ENCODE measurements around the genes USP17L17, USP17L18, USP17L22, USP17L26, DRD5 and CLNK.

- PRO-cap = no peak
These were observed 3.0 kb downstream of the ACOX3 start for GRCh38 chr4:8437112-8438336.

DNA sequence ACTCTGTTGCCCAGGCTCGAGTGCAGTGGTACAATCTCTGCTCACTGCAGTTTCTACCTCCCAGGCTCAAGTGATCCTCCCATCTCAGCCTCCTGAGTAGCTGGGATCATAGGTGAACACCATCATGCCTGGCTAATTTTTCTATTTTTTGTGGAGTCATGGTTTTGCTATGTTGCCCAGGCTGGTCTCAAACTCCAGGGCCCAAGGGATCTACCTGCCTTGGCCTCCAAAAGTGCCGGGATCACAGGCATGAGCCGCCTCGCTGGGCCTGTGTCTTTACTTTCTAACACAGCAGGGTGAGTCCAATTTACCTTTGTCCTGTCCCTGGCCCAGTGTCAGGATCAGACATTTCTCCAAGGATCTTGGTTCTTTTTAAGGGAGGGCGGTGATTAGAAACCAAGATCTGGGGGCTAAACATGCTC lies 31.6 kb upstream of the HMX1 start:
- PRO-cap = no peak

- PRO-cap = no peak
These were observed at the start of gene USP17L17 for GRCh38 chr4:9243501-9244046. Gene USP17L17, plus strand, starts transcription at chr4:9243879.

DNA sequence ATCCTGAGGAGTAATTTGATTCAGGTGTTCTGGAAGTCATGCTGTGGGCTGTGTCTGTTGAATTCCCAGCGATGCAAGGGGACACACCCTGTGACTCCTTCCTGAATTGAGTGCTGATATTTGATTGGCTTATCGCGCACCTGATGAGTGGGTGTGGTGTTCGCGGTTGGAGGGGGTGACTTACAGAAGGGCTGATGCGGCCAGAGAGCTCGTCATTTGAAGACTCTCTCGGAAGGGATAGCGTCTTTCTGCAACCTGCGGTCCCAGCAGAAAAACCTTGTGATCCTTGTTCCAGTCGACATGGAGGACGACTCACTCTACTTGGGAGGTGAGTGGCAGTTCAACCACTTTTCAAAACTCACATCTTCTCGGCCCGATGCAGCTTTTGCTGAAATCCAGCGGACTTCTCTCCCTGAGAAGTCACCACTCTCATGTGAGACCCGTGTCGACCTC lies at the start of gene USP17L18:
Gene USP17L18, plus strand, starts transcription at position 301 of the 453 bp plus-strand sequence.
- PRO-cap = no peak

DNA sequence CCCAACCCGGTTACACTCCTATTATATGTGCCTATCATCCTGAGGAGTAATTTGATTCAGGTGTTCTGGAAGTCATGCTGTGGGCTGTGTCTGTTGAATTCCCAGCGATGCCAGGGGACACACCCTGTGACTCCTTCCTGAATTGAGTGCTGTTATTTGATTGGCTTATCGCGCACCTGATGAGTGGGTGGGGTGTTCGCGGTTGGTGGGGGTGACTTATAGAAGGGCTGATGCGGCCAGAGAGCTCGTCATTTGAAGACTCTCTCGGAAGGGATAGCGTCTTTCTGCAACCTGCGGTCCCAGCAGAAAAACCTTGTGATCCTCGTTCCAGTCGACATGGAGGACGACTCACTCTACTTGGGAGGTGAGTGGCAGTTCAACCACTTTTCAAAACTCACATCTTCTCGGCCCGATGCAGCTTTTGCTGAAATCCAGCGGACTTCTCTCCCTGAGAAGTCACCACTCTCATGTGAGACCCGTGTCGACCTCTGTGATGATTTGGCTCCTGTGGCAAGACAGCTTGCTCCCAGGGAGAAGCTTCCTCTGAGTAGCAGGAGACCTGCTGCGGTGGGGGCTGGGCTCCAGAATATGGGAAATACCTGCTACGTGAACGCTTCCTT lies at the start of gene USP17L22:
Gene USP17L22, plus strand, starts transcription at position 337 of the 620 bp plus-strand sequence.
- PRO-cap = no peak

- PRO-cap = no peak
These were observed at the start of gene USP17L26 for GRCh38 chr4:9334379-9334940. Gene USP17L26, plus strand, starts transcription at chr4:9334658.

GRCh38 chr4:9781329-9781944 lies at the start of gene DRD5:
Gene DRD5, plus strand, starts transcription at chr4:9781634.
- PRO-cap = no peak

GRCh38 chr4:9879967-9880393 lies 98.5 kb downstream of the DRD5 start:
- PRO-cap = no peak

- PRO-cap = no peak
These were observed 2.5 kb upstream of the SLC2A9 start for GRCh38 chr4:10023744-10024164.

DNA sequence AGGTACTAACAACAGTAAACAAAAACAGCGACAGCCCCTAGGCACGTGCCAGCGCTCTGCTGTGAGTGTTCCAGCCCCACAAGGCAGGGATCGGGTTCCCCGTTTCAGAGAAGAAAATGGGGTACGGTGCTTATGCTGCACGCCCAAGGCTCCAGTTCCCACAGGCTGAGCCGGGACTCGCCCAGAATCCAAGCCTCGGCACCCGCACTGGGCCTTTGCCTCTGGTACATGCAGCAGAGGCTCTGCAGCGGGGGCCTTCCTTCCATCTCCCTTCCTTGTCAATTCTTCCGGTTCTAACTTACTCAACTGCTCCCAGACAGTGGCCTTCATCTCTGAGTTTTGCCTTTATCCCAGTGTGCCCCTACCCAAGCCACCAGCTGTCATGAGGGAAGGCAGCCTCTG lies 37.3 kb downstream of the WDR1 start:
- PRO-cap = no peak

DNA sequence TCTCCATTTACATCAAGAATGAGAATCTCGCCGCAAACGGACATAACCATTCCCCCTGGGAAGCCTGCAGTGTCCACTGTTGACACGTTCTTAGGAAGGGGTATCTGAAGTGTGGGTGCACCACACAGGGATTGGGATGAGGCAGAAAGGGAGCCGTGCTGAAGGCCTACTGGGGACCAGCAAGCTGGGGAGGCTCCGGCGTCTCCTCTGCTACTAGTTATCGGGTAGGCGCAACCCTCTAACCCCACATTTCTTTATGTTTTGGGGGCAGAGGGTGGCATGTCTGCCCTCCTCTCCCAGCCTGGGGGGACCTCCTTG lies 33.4 kb downstream of the WDR1 start:
- PRO-cap = no peak

- PRO-cap = no peak
These were observed 29.8 kb downstream of the WDR1 start for GRCh38 chr4:10086900-10087137.

GRCh38 chr4:10100953-10101615 lies 15.5 kb downstream of the WDR1 start:
- PRO-cap = no peak

- PRO-cap = no peak
These were observed 10.2 kb downstream of the WDR1 start for GRCh38 chr4:10106146-10107080.

GRCh38 chr4:10107081-10107515 lies 9.5 kb downstream of the WDR1 start:
- PRO-cap = no peak

DNA sequence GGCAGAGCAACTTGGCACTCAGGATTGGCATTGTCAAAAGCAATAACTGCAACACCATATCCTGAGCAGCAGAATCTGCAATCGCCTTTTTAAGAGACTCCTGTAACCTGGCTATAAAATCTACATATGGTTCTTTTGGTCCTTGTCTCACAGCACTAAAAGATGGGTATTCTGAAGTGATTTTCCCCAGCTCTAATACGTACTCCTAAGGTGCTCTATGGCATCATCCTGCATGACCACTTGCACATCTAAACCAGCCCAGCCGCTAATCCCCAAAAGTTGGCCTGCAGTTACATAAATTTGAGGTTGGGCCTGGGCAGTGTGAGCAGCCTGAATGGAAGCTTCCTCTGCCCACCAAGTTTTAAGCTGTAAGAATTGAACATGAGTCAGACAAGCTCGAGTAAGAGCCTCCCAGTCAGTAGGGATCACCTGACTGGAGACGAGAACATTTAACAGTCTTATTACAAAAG lies 56.3 kb upstream of the WDR1 start:
- PRO-cap = no peak

DNA sequence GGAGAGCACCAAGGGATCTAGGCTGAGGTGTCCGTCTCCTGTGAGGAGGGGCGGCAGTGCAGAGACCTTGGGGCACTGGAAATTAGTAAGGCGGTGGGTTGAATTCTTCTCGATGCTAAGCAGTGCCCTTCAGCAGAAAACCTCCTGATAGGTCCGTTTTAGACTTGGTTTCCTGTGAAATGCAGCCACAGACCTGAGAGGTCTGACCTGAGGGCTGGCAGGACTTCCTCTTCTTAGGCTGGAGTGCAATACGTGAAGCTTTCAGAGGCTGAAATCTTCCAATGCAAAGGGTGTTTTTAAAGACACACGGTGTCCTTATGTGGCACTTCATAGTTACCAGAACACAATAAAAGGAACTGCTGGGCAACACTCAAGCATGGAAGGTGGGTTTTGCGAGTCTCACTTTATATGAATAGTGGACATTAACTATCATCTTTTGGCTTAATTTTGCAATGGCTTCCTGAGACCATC lies at the start of gene CLNK:
Gene CLNK, minus strand, starts transcription at position 90 of the 471 bp plus-strand sequence.
- PRO-cap = no peak

DNA sequence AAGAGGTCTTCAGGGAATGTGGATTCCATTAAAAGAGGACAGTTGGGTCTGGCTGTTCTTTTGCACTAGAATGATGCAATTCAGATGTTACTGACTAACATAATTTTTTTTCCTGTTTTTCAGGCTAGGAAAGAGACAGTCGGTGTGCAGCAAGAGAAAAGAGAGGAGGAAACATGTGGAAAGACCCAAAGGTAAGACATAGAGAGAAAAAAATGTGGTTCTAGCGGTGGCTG lies 92.1 kb downstream of the HS3ST1 start:
- PRO-cap = no peak

GRCh38 chr4:12420507-12420715 lies 991.7 kb upstream of the HS3ST1 start:
- PRO-cap = no peak

GRCh38 chr4:13281032-13281731 lies 203.0 kb downstream of the RAB28 start:
- PRO-cap = no peak

Data from mesothelial cell of epicardium (in vitro differentiated cells).